Keratinocyte (primary cell): ENCODE results near the gene ISCU.

CAGE:
- cytosol, long polyA minus RNA = start-site peak on the plus strand at chr12:108562590-108562607, 77 reads
- cytosol, long polyA plus RNA = start-site peak on the plus strand at chr12:108562593-108562622, 736 and 118 reads in 2 replicates
- long polyA plus RNA = start-site peak on the plus strand at chr12:108562593-108562622, 1,616 and 546 reads in 2 replicates
- nucleus, long polyA minus RNA = no peak
- nucleus, long polyA plus RNA = start-site peak on the plus strand at chr12:108562584-108562607, 325 and 435 reads in 2 replicates
Measured at GRCh38 chr12:108561747-108562782, at the start of gene ISCU. ISCU (plus strand) TSS chr12:108562596.

CAGE:
- cytosol, long polyA minus RNA = no peak
- cytosol, long polyA plus RNA = no peak
- long polyA plus RNA = no peak
- nucleus, long polyA minus RNA = no peak
- nucleus, long polyA plus RNA = no peak
Measured at GRCh38 chr12:108637219-108638127, 3.8 kb upstream of the SELPLG start.

DNA sequence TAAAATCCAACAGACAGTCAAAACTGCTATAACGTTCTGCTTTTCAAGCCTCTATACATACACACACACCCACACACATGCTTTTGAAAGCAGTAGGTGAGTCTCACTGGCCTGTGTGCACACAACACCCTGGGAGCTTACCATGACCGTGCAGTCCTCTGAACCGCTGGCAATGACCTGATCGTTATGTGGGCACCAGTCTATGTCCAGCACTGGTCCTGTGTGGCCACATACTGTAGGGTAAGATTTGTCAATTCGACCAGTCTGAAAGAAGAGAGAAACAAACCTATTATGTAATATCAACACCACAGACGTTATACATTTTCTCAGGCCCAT lies 44.4 kb upstream of the SELPLG start:
CAGE:
- cytosol, long polyA minus RNA = no peak
- cytosol, long polyA plus RNA = no peak
- long polyA plus RNA = no peak
- nucleus, long polyA minus RNA = no peak
- nucleus, long polyA plus RNA = no peak

DNA sequence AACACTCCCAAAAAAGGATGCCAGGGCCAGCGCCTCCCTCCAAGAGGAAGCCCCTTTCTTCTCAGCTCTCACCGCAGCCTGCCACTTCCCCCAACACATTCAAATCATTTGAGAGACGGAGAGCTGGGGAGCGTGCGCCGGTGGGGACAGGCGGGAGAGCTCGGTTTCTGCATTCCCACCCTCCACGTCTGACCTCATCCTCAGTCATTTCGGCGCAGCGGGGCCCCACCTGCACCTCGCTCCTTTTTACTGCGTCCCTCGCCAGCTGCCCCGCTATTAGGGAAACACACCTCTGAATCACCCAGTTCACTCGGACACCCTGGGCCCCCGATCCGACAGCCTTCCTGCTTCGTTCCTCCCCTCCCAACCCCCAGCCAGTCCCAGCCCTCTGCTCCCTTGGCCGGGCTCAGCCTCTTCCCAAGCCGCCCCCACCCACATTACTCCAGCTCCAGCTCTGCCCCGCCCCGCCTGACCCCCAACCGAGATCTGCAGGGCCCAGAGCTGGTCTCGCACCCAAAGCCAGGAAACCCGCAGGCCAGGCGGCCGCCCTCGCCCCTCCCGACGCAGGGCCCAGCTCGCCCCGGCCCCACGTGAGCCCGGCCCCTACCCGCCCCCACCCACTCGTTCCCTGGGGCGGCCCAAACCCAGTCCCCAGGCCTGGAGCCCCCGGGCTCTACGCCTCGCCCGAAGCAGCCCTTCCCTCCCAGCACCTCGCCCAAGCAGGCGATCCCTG lies 819 bp downstream of the CORO1C start:
CAGE:
- cytosol, long polyA minus RNA = no peak
- cytosol, long polyA plus RNA = no peak
- long polyA plus RNA = no peak
- nucleus, long polyA minus RNA = no peak
- nucleus, long polyA plus RNA = no peak

DNA sequence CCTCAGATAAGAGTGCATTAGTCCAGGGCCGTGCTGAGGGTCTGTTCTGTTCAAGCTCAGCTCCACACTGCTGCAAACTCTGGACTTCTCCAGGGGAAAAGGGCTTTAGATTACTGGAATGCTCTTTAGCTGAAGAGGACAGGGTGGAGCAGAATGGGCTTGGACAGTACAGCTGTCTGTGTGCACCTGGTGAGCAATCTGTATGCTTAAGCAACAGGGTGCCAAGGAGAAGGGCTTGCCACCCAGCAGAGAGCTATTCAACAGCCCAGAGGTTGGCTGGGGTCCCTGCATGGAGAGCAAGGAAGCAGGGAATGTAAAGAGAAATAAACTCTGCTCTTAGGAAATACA lies 52.9 kb upstream of the CORO1C start:
CAGE:
- cytosol, long polyA minus RNA = no peak
- cytosol, long polyA plus RNA = no peak
- long polyA plus RNA = no peak
- nucleus, long polyA minus RNA = no peak
- nucleus, long polyA plus RNA = no peak

GRCh38 chr12:108810607-108811685 lies 46.4 kb downstream of the SSH1 start:
CAGE:
- cytosol, long polyA minus RNA = no peak
- cytosol, long polyA plus RNA = no peak
- long polyA plus RNA = no peak
- nucleus, long polyA minus RNA = no peak
- nucleus, long polyA plus RNA = no peak

CAGE:
- cytosol, long polyA minus RNA = no peak
- cytosol, long polyA plus RNA = no peak
- long polyA plus RNA = no peak
- nucleus, long polyA minus RNA = no peak
- nucleus, long polyA plus RNA = no peak
Measured at GRCh38 chr12:108858372-108859082, 1.1 kb upstream of the SSH1 start.

DNA sequence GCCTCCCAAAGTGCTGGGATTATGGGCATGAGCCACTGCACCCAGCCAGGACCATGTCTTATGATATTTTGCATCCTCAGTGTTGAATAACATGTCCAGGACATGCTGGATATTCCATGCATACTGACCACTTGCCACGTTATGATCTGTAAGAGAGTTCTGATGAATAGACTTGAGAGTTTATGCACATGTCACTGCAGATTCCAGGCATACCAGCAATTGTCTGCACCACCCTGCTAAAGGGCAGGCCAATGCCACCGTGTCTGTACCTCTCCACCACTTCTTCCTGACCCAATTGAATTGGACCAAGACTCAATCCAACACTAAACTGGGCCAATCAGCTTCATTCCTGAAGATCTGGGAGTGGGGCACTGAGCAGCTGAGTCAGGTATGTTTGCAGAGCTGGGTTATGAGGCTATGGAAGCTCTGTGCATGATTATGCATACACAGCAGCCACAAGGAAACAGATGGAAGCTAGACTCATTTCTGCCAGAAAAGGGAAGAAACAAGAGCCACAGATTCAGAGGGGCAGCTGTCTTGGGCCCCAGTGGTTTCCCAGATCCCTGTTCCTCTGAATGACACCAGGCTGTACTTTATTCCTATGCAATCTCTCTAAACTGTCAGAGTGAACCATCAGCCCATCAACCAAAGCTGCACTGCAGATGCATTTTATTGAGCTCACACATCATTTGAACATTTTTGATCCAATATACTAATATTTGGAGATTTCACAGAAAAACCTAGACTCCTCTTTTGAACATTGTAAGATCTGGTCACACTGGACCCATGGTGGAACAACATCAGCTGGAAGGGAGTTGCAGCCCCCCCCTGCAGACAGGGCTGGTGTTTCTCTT lies 28.0 kb downstream of the DAO start:
CAGE:
- cytosol, long polyA minus RNA = no peak
- cytosol, long polyA plus RNA = no peak
- long polyA plus RNA = no peak
- nucleus, long polyA minus RNA = no peak
- nucleus, long polyA plus RNA = no peak

DNA sequence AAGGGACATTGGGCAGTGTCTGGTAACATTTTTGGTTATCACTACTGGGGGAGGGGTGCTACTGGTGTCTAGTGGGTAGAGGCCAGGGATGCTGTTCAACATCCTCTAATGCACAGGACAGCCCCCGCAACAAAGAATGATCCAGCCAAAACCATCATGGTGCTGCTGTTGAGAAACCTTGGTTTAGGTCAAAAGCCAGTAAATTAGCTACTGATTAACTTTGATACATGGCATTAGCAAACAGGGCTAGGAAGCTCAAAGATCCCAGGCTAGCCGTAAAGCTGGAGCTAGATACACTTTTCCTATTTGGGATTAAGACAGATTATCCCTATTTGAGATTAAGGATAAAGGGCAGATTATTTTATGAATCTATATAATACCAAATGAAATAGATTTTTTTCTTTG lies 8.8 kb downstream of the ALKBH2 start:
CAGE:
- cytosol, long polyA minus RNA = no peak
- cytosol, long polyA plus RNA = no peak
- long polyA plus RNA = no peak
- nucleus, long polyA minus RNA = no peak
- nucleus, long polyA plus RNA = no peak

CAGE:
- cytosol, long polyA minus RNA = no peak
- cytosol, long polyA plus RNA = no peak
- long polyA plus RNA = no peak
- nucleus, long polyA minus RNA = no peak
- nucleus, long polyA plus RNA = no peak
Measured at GRCh38 chr12:109092434-109093112, 699 bp downstream of the ALKBH2 start.

DNA sequence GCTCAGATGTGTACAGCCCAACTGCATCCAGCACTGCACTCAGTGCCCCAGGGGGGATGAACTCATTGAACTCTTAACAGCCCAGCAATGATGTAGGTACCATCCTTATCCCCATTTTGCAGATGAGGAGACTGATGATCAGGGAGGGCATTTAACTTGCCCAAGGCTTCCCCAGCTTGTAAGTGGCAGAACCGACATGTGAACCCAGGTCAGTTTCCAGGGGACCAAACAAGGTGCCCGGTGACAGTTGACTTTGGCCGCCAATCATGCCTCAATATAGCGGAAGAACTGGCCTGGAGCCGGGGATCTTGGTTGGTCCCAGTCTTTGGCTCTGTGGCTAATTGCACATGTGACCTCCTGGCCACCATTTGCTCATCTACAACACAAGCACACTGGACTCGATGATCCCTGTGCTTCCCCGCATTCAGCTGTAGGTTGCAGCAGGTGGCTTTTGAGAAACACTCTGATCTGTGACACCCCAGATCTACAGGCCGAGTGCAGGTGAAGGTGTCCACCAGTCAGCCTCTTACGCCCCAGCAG lies 13.9 kb downstream of the ACACB start:
CAGE:
- cytosol, long polyA minus RNA = no peak
- cytosol, long polyA plus RNA = no peak
- long polyA plus RNA = no peak
- nucleus, long polyA minus RNA = no peak
- nucleus, long polyA plus RNA = no peak

DNA sequence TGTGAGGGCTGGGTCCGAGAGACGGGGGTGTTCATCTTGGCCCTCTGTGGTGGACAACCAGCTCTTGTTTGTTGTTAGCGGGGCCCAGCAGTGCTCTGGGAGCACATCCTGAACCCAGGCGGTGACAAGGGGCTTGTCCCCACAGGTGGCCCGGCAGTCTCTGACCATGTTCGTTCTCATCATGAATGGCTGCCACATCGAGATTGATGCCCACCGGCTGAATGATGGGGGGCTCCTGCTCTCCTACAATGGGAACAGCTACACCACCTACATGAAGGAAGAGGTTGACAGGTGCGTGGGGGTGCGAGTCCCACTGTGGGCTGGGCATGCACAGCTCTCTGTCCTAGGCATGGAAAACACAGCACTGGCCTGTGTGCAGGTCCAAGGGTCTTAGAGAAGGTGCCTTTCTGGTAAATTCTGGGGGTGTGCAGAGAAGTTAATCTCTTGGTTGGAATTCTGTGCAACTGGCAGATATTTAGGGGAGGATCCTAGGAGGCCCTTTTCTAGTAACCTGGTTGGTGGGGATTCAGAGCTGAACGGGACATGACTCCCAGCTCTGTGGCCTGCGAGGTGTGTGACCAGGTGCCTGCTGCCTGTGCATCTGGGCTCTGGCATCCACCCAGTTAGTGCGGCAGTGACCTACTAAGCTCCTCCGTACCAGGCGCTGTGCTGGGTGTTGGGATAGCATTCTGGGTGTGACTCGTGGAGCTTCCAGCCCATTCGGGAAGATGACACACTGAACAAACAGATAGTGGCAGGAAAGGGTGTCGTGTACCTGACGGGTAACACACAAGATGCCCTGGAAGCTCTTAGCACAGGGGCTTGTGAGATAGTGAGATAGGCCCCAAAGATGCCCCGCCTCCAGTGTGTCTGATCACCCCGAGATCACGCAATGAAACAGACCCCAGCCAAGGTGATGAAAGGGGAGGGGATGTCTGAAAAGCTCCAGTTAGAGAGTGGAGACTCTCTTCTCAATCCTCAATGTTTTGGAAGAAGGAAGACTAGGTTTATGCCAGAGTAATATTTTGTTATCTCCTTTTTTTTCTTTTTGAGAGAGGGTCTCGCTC lies 80.8 kb downstream of the ACACB start:
CAGE:
- cytosol, long polyA minus RNA = no peak
- cytosol, long polyA plus RNA = no peak
- long polyA plus RNA = no peak
- nucleus, long polyA minus RNA = no peak
- nucleus, long polyA plus RNA = no peak

DNA sequence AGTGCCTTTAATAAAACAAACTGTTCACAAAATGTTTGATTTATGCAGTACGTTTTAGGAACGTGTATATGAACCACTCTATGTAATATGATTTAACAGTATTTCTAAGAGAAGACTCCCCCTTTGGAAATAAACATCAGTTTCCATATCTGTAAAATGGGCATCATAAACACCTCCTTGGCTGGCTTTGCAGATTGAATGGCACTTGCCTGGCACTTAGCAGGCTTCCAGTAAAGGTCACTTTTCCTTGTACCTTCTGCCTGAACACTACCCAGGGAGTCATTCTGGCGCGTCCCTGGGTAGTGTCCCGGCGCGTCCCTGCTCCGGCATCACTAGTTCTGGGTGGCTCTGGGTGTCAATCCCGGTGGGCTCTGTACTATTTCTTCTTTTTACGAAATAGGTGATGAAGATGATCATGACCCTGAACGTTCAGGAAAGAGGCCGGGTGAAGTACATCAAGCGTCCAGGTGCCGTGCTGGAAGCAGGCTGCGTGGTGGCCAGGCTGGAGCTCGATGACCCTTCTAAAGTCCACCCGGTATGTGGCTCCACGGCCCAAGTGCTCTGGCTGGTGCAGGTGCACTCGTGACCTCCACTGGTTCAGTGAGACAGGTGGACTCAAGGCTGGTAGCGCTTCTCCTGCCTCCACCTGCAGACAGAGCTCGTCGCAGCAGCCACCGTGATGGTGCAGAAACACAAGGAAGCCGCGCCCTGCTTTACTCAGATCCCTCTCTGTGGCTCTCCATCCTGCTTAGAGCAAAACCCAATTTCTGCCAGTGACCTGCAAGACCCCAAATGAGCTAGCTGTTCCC lies 85.0 kb downstream of the ACACB start:
CAGE:
- cytosol, long polyA minus RNA = no peak
- cytosol, long polyA plus RNA = no peak
- long polyA plus RNA = no peak
- nucleus, long polyA minus RNA = no peak
- nucleus, long polyA plus RNA = no peak

CAGE:
- cytosol, long polyA minus RNA = no peak
- cytosol, long polyA plus RNA = no peak
- long polyA plus RNA = no peak
- nucleus, long polyA minus RNA = no peak
- nucleus, long polyA plus RNA = no peak
Measured at GRCh38 chr12:109243999-109244494, 65.0 kb downstream of the FOXN4 start.

DNA sequence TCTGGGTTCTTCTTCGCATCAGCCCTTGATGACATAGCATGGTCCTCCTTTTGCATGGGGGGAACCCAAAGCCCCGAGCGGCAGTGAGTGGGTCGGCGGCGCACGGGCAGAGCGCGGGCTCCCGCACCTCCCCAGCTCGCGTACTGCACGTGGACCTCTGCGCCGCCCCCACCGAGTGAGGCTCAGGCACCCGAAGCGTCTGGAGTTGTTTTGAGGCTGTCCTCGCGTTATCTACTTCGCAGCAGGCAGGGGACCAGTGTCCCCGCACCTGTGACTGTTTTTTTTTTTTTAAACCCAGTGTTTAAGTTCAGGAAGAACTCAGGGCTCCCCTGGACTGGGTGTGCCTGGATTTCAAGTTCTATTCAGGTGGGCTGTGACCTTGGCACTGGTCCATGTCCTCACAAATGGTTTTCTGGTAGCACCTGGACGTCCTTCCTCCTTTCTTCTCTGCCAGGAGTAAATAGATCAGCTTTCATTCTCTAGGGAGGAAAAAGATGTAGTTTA lies 1.3 kb upstream of the FOXN4 start:
CAGE:
- cytosol, long polyA minus RNA = no peak
- cytosol, long polyA plus RNA = no peak
- long polyA plus RNA = no peak
- nucleus, long polyA minus RNA = no peak
- nucleus, long polyA plus RNA = no peak

DNA sequence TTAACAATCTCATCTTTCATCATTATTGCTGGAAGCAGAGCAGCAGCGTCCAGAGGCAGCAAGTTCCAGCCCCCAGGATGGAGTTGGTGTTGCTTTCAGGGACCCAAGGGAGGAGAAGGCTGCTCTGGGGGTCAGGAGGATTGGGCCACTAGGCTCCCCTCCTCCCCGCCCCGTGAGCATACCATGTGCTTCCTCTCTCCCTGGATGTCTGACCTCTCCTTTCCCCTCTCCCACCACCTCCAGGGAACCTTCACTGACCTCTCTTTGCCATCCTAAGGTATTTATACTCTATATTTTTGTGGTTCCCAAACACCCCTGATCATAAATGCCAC lies 13.3 kb downstream of the KCTD10 start:
CAGE:
- cytosol, long polyA minus RNA = no peak
- cytosol, long polyA plus RNA = no peak
- long polyA plus RNA = no peak
- nucleus, long polyA minus RNA = no peak
- nucleus, long polyA plus RNA = no peak

DNA sequence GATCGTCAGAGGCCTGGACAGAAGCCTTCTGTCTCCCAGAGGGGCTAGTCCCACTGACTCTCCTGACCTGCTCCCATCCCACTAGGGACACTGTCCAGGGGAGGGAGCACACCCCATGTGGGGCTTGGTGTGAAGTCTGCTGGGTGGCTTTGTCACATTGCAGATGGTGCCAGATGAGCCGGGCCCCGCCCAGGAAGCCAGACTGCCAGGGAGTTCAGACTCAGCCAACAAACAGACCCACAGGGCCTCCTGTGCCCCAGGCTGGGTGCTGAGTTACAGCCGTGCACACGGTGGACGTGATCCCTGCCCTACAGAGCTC lies 28.3 kb downstream of the MMAB start:
CAGE:
- cytosol, long polyA minus RNA = no peak
- cytosol, long polyA plus RNA = no peak
- long polyA plus RNA = no peak
- nucleus, long polyA minus RNA = no peak
- nucleus, long polyA plus RNA = no peak

GRCh38 chr12:109579405-109580174 lies 6.0 kb downstream of the MVK start:
CAGE:
- cytosol, long polyA minus RNA = no peak
- cytosol, long polyA plus RNA = no peak
- long polyA plus RNA = no peak
- nucleus, long polyA minus RNA = no peak
- nucleus, long polyA plus RNA = no peak

GRCh38 chr12:109588443-109589532 lies 15.2 kb downstream of the MVK start:
CAGE:
- cytosol, long polyA minus RNA = no peak
- cytosol, long polyA plus RNA = no peak
- long polyA plus RNA = no peak
- nucleus, long polyA minus RNA = no peak
- nucleus, long polyA plus RNA = no peak

CAGE:
- cytosol, long polyA minus RNA = no peak
- cytosol, long polyA plus RNA = no peak
- long polyA plus RNA = no peak
- nucleus, long polyA minus RNA = no peak
- nucleus, long polyA plus RNA = no peak
Measured at GRCh38 chr12:109715977-109716909, 2.6 kb downstream of the FAM222A start.